ENCODE measurements around a stretch of chr9.

GRCh38 chr9:72042994-72043483 is 17.4 kb downstream of the C9orf57 start:
- PRO-cap: no peak

DNA sequence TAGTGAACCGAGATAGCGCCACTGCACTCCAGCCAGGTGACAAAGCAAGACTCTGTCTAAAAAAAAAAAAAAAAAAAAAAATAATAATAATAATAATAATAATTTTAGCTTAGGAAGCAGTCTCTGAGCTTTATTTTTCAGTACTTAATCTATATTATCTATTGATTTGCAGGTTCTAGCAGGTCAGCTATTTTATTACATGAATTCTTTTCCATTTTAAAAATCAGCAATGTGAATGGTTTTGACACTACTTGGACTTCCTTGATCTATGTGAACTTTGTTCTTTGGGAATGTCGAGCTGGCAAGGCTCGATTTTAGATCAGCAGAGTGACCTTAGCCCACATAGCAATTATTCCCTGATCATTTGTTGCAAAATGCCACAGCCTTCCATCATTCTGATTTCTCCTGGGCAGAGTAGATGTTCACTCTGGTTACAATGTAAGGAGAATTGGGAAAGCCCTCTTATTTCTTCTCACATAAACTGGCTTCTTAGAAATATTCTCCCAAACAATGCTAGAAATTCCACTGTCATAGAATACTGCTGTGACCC is 15.9 kb upstream of the GDA start:
- PRO-cap: no peak

GRCh38 chr9:72151040-72151673 is 1.9 kb downstream of the GDA start:
- PRO-cap: no peak

- PRO-cap: unidirectional peak, plus-strand start at chr9:72316196
Observed at GRCh38 chr9:72315560-72316344, 49.3 kb downstream of the ZFAND5 start.

GRCh38 chr9:72358824-72359802 is 5.9 kb downstream of the ZFAND5 start:
- PRO-cap: no peak

DNA sequence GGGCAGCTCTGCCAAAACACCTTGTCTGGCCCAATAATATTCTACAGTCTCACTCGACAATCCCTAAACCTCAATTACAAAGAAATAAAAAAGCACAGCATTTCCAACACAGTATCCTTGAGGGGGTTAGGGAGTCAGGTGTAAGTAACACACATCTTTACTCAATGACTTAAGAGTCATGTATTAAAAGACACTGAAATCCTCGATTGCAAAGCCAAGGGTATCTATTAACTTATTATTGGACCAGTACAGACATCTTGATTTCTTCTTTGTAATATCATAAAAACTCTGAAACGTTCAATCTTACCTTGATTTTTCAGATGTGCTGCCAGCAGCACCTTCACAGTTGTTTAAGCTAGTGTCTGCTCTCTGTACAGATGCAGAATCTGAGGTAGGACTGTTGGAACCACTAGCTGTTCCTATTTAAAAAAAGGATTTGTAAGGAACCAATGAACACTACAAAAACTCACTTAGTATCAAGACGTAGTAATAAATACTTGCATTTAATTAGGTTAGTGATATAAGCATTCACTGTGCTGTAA is 5.1 kb downstream of the ZFAND5 start:
- PRO-cap: no peak

- PRO-cap: no peak
Observed at GRCh38 chr9:72360360-72361256, 4.4 kb downstream of the ZFAND5 start.

DNA sequence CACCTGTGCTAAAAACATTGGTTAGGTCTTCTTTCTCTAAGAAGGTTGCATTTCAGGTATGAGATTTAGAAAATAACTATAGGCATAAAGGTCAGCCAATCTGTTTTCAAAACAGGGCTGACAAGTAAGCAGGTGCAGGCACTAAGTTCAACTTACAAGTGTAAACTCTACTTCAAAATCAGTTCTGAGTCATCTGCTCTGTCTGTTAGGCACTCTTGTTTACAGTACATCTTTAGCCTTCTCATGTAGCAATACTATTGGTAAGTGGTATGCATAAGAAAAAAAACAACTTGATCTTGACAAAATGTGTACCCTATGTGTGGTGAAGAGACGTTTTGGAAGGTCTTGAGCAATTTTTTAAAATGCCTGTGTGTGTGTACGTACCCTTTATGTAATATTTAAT is 31.5 kb upstream of the ZFAND5 start:
- PRO-cap: no peak

- PRO-cap: no peak
Observed at GRCh38 chr9:72585753-72586271, 64.4 kb downstream of the TMC1 start.

- PRO-cap: no peak
Observed at GRCh38 chr9:72857851-72858640, 94.8 kb downstream of the ALDH1A1 start.

DNA sequence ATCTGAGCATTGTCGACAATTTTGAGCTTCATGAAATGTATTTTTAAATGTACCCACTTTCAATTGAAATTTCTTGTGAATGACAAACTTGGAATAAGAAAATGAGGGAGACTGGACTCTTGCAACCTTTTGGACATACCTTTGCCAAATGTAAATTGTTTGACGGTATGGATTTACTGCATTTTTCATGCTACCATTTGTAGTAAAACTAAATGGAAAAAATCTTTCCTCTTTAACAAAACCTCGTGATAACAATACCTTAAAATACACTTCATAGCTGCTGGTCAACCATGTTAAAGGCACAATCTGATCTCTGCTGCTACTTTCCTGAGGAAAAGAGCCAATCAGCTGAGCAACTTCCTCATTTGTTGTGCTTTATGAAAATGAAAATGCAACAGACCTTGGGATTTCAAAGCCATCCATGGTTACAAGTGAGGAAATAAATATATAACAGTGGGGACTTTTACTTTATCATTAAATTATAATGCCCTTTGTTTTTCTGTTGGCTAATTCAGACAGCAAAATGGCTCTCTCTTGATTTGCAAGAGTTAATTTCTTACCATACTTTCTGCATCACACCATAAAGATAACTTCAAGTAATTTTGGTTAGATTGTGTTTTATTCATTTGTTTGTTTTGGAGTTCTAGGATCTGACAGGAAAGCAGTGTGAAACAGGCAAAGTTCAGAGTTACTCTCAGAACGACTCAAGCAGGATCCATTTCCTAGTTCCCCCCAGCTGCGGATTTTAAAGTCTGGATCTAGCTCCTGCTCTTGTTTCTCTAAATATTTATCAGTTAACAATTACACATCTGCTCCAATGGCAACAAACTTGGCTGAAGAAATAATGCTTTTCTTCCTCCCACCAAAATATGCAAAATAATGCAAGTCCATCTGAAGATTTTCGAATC is 1.1 kb downstream of the ALDH1A1 start:
- PRO-cap: no peak

DNA sequence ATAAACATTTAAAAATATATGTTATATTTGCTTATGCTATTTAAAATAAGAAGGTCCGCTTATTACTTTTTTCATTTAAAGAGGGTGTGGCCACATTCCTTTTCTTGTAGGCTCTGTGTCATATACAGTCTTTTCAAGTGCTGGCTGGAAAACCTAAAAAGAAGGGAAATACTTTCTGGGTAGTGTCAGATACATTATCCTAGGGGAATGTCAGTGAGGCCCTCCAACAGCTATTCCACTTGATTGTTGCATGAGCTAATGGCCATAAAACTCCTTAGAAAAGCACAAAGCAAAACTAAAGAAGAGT is 751 bp downstream of the ANXA1 start:
- PRO-cap: no peak

DNA sequence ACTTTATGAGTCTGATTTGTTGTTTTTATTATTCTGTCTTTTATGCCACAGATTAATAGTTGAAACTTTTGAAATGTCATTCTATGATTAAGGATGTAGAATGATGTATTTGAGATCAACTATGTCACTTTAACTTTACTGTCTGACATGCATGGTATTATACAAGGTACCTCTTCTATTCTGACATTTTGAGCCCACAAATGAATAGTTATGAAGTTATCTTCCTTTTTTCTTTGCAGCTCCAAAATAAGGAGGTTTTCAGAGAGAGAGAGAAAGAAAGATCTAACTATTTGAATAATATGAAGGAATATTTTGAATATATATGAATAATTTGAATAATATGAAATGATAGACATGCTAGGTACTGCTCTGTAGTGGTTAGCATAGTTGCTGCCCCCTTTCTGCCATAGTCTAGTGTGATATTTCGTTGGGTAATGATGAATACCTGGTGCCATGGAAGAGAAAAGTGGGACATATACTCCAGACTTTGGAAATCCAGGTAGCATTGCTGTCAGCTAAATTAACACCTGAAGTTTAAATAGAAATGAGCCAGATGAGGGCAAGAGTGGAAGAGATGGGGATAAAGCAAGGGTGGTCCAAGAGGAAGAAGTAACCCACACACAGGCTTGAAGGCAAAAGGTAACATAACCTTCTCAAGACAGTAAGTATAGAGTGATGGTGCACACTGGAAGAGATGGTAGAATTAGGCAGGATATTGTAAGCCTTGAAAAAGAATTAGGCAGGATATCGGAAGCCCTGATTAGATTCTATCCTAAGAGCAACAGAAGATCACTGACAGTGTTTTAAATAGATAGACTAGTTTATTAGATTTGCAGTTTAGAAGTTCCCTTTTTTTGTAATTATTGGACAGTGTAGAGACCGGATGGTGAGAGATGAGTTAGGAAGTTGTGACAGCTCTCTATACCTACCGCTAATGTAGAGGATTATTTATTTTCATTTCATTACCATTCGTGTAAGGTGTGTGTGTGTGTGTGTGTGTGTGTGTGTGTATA is 16.5 kb downstream of the ANXA1 start:
- PRO-cap: no peak

DNA sequence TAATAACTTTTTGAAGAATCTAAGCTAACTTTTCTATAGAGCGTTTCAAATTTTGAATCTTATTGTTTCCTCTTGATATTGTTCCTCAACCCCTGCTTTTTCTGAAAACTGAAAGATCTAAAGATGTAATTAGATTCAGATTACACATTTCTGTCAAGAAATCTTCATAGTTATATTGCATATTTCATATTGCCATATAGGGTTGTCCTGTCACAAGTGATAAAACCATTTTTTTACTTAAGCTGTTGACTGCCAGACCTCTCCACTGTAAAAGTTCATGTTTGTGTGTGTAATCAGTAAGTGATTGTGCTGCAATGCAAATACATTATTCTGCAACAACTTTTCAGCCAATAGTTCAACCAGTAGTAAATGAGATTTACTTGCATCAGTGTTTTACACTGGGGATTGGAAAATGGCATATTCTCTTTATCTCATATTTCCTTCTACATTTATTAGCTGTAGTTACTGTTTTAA is 604.0 kb upstream of the RORB start:
- PRO-cap: no peak

- PRO-cap: no peak
Observed at GRCh38 chr9:74245695-74246316, 251.3 kb upstream of the RORB start.

DNA sequence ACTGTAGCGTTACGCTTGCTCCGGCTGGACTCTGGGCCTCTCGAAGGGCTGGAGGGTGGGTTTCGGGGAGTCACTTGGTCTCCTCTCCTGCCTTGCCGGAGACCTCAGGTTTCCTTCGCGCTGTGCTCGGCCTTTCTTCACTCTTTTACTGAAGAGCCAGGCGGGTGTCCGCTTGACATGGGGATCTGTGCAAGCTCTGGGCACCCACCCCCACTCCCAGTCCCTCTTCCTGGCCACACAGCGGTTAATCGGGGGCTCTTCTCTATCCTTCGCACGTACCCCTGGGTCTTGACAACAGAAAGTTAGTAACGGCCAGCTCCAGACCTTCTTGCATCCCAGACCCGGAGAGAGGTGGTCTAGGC is 1.7 kb downstream of the RORB start:
- PRO-cap: no peak

GRCh38 chr9:74642366-74642855 is 145.3 kb downstream of the RORB start:
- PRO-cap: bidirectional peak, plus-strand start at chr9:74642647, minus-strand start at chr9:74642514

- PRO-cap: no peak
Observed at GRCh38 chr9:75083232-75083740, 4.7 kb downstream of the NMRK1 start.

DNA sequence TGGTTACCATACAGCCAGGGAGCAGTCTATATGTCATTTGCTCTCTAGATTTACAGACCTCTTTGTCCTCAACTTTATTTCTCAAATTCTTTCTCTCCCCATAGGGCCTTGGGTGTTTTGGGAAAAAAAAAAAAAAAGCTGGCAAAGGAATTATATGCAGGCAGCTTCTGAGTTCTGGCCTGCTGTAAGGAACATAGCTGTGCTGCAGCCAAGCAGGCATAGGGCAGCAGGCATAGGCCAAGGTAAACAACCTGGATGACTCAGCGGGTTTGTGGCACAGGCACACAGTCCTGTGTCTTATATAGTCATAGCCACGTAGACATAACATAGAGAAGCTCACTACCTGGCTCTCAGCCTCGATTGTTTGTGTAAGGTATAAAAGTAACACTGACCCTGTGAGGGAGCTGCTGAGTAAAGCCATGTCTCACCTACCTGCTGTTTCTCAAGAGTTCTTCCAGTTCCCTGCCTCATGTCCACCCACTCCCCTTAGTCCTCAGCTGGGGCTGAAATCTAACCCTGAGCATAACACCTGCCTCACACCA is 141.6 kb downstream of the OSTF1 start:
- PRO-cap: no peak

DNA sequence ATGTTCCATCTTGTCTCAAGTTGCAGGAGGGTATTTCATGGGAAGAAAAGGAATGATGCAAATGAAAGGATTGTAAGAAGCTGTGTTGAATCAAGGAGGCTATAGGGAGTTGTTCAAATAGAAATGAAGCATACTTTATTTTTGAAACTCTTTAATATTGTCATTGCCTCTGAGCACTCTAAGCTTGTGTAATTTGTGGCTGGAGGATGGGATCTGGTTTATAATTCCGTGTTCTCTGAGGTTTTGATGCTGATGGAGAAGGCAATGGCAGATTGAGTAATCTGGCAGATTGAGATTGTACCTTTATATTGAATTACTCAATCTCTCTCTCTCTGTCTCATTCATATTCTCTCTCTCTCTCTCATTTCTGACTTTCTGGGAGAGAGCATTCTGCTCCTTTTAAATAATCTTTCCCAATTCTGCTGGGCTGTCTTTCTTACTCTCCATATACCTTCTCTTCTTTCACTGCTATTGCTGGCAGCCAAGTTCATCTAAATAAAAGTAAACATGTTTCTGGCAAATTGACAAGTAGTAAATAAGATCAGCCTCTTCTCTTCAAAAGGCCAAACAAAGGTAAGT is 288.6 kb downstream of the OSTF1 start:
- PRO-cap: no peak